T-cell (primary cell): ENCODE measurements around a stretch of chr1.

DNA sequence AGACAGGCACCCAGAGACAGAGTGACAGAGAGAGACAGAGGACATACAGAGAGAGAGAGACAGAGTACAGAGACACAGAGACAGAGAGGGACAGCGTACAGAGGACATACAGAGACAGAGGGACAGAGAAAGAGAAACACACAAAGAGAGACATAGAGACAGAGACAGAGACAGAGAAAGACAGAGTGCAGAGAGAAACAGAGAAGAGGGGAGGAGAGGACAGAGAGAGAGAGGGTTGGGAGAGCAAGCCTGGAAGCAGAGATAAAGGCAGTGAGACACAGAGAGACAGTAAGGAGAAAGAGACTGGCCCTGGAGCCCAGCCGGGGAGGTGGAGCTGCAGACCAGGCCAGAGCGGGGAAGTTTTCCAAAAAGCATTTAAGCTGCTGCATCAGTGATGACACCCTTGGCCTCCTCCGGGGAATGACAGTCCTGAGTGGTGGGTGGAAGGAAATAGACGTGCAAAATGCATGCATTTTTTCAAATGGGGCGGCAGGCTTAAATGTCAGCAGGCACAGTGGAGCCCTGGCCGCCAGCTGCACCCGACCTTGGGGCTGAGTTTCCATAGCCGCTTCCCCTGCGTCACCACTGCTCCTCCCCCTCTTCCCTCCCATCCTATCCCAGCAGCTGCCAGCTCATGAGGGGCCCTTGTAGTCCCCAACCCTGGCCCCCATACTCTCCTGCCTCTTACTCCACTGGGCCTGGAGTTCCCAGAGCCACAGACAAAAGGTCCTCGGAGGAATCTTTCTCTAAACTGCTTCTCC is 95.4 kb upstream of the KLHDC7A start:
- PRO-cap, 7 experiments = no peak in any of the 7 experiments

GRCh38 chr1:18646543-18647244 is 16.0 kb downstream of the PAX7 start:
- PRO-cap, 7 experiments = no peak in any of the 7 experiments

- PRO-cap, 7 experiments = no peak in any of the 7 experiments
Observed at GRCh38 chr1:18941827-18942259, 14.6 kb downstream of the IFFO2 start.

DNA sequence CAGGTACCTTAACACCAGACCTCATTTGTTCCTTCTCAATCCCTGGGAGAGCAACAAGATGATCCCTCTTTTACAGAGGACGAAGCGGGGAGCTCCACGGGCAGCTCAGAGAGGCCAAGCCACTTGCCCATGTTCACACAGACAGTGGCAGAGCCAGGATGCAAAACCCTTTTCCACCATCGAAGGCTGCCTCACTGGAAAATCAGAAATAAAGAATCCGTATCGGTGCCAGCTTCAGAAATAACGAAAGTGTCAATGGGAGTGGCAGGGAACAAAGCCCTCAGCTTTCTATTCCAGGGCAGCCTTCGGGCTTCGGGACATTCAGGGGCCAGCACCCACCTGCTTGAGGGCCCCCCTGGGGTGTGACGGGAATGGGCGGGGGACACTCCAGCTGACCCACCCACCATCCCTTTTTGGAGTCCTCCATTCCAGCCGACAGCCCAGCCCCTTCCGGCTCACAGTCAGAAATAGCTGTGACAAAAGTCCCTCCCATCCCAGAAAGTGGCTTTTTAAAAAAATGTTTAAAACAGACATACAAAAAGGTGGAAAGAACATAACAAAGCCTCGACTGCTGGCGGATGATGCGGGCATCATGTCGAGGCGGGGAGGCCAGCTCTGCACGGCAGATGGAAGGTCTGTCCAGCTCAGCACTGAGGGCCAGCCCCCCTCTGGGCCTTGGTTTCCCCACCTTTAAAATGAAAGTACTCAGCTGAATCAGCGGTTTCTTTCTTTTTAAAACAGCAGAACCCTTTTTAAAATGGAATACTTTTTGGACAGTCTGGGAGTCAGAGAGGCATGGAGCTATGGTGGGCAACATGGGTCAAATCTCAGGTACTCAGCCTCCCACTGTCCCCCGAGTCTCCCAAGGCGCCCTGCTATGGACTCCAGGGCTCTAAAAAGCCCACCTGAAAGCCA is 5.8 kb downstream of the IFFO2 start:
- PRO-cap, 7 experiments = peak in 7 of 7 experiments; most common plus-strand start position 554 of the sequence (in 7); most common minus-strand start position 430 of the sequence (in 2)

DNA sequence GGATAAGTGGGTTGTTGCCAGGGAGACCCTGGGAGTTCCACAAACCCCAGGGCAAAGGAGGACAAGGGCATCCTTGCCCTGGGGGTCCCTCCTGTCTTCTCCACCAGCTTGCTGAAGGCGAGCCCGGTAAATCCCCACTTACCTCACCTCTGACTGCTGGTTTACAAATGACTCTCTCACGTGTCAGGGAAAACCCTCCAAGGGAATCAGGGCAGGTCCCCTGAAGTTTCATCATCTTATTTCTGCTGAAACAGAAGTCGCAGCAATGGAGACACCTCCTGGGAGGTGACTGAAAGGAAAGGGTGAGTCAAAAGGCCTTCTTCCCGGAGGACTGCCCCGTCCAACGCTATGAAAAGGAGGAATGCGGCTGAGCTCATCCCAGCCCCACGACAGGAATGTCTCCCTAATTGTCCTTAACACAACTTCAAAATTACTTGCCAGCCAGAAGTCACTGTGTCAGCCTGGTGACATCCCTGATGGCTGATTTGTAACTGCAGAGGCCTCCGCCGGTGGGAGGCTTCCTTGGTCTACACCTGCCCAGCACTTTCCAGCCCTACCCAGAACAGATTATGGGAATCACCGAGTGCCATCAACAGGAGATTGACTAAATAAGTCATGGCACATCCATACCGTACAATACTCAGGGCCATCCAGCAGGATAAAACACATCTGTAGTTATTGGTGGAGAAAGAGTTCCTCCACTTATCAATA is 9.3 kb upstream of the IFFO2 start:
- PRO-cap, 7 experiments = no peak in any of the 7 experiments

DNA sequence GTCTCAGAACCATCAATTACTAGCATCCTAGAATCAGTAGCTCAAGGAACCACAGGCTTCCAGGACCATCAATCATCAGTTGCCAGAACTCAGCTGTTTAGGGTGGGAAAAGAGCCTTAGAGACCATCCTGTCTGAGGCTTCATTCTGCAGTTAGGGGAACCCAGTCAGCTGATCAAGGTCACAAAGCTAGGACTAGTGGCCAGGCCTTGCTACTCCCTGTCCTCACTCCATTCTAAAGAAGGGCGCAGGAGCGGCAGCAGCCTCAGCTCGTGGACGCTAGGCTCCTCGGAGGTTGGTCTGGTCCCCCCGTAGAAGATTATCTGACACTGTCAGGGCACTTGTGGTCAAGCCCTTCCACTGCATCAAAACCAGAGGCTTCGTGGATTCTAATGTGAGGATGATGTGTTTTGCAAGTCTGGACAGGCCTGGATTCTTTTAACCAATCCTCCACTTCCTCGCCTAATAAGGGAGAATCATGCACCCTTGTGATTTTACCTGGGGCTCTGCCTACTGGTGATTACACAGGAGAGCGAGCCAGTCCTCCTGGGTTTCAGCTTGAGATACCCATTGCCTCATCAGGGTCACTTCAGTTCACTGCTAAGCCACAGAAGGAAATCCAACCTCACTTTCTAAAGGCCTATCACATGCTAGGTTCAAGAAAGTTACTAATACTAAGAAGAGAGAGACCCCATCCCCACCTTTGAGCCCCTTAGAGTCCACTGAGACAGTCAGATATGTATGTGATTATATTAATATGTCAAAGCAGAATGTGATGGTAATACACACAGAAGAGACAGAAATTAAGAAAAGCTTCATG is 41.8 kb upstream of the IFFO2 start:
- PRO-cap, 7 experiments = no peak in any of the 7 experiments

GRCh38 chr1:19055054-19055466 is 98.6 kb upstream of the IFFO2 start:
- PRO-cap, 7 experiments = no peak in any of the 7 experiments

GRCh38 chr1:19071799-19072529 is 115.5 kb upstream of the IFFO2 start:
- PRO-cap, 7 experiments = no peak in any of the 7 experiments

GRCh38 chr1:19077782-19078583 is 121.5 kb upstream of the IFFO2 start:
- PRO-cap, 7 experiments = peak in 1 of 7 experiments; most common minus-strand start chr1:19078196 (in 1)

- PRO-cap, 7 experiments = no peak in any of the 7 experiments
Observed at GRCh38 chr1:19121130-19121902, 88.8 kb downstream of the UBR4 start.

GRCh38 chr1:19139073-19139648 is 70.9 kb downstream of the UBR4 start:
- PRO-cap, 7 experiments = no peak in any of the 7 experiments

- PRO-cap, 7 experiments = no peak in any of the 7 experiments
Observed at GRCh38 chr1:19147762-19148933, 61.9 kb downstream of the UBR4 start.

- PRO-cap, 7 experiments = no peak in any of the 7 experiments
Observed at GRCh38 chr1:19273973-19274560, 14.5 kb downstream of the AKR7A3 start.

- PRO-cap, 7 experiments = no peak in any of the 7 experiments
Observed at GRCh38 chr1:19327823-19328022, 15.6 kb downstream of the SLC66A1 start.

DNA sequence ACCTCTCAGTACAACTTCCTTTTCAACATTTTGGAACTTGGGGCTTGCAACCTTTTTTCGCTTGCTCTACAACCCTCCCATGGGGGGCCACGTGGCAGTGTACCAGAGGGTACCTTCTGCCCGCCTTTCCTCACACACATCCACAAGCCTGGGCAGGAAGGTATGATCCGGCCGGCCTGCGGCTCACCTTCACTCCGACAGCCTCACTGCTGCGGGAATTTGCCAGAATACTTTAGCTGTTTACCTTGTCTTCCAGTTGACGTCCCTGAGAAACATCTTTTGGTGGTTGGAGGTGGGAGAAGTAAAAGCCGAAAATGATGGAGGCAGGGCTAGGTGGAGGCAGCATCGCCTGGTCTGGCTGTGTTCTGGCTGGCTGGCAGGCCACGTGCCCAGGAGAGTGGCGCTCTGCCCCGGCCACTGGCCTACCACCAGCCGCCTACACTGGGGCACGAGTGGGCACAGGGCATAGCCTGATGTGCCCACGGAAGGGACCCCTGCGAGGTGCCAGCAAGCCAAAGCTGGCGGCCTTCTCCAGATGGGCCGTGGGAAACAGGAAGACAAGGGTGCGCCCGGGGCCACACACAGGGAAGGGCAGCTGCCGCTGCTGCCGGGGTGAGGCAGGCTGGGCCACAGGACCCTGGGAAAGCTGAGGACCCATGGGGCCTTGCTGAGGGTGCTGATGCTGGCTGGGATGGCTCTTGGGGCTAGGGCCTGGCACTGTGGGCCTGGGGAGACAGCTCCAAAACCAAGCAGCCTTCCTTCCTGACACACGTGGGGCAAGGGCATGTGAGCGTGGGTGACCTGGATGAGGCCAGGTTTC is 40.6 kb downstream of the SLC66A1 start:
- PRO-cap, 7 experiments = no peak in any of the 7 experiments

GRCh38 chr1:19353461-19354211 is 41.5 kb downstream of the SLC66A1 start:
- PRO-cap, 7 experiments = no peak in any of the 7 experiments

GRCh38 chr1:19404486-19405033 is 80.8 kb downstream of the CAPZB start:
- PRO-cap, 7 experiments = no peak in any of the 7 experiments

- PRO-cap, 7 experiments = no peak in any of the 7 experiments
Observed at GRCh38 chr1:19410575-19411012, 74.7 kb downstream of the CAPZB start.

DNA sequence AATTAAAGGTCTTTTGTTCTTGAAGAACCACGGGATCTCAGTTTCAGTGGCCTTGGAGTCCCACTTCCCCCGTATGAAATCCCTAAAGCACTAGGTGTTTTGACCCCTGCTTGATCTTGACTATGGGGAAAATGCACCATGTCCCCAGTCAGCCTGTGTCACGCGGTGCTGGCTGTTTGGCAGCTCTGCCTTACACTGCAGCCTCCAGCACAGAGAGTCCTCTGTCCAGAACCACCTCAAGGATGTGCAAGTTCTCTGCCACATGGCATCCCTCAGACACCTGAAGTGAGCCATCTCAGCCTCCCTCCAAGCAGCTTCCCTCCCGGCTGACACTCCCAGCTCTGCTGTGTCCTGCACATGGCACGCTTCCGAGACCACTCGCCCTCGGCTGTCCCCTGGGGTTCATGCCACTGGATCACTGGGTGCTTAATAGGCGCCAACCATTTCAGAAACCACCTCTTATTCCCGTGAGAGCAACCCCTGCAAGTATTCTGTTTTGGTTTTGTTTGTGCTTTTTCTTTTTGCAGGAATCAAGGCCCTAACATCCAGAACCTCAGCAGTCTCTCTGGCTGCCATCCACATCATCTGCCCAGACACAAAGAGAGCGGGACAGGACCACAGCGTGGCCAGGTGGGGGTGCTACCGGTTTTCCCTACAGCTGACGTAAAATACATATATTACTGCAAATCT is 45.8 kb downstream of the CAPZB start:
- PRO-cap, 7 experiments = peak in 1 of 7 experiments; most common minus-strand start position 370 of the sequence (in 1)

GRCh38 chr1:19478321-19478949 is 6.9 kb downstream of the CAPZB start:
- PRO-cap, 7 experiments = no peak in any of the 7 experiments